ENCODE data around the genes STK40 and CSF3R.

- PRO-cap, 7 experiments: no peak in any of the 7 experiments
- RAMPAGE, long total RNA, 2 experiments: no peak in any of the 2 experiments
These were observed 7.3 kb downstream of the ADPRS start for GRCh38 chr1:36095816-36096627.

GRCh38 chr1:36176181-36176882 is 20.4 kb downstream of the MAP7D1 start:
- PRO-cap, 7 experiments: no peak in any of the 7 experiments
- RAMPAGE, long total RNA, 2 experiments: no peak in any of the 2 experiments

GRCh38 chr1:36180584-36181221 is 24.7 kb downstream of the MAP7D1 start:
- PRO-cap, 7 experiments: no peak in any of the 7 experiments
- RAMPAGE, long total RNA, 2 experiments: no peak in any of the 2 experiments

- PRO-cap, 7 experiments: peak in 7 of 7 experiments; most common plus-strand start chr1:36223867 (in 4); most common minus-strand start chr1:36224104 (in 7)
- RAMPAGE, long total RNA, 2 experiments: no peak in any of the 2 experiments
These were observed 653 bp upstream of the THRAP3 start for GRCh38 chr1:36223319-36224260.

- PRO-cap, 7 experiments: no peak in any of the 7 experiments
- RAMPAGE, long total RNA, 2 experiments: no peak in any of the 2 experiments
These were observed 2.3 kb downstream of the THRAP3 start for GRCh38 chr1:36226565-36226995.

DNA sequence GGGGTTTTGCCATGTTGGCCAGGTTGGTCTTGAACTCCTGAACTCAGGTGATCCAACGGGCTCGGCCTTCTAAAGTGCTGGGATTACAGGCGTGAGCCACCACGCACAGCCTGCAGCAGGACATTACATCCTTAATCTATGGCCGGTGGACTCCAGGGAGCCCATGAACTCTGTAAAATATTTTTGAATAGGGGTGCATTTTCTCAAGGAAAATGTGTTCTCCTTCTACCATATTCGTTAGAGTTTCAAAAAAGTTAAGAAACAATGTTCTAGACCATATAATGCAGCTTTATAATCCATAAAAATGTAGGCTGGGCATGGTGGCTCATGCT is 4.3 kb downstream of the THRAP3 start:
- PRO-cap, 7 experiments: no peak in any of the 7 experiments
- RAMPAGE, long total RNA, 2 experiments: no peak in any of the 2 experiments

- PRO-cap, 7 experiments: no peak in any of the 7 experiments
- RAMPAGE, long total RNA, 2 experiments: no peak in any of the 2 experiments
These were observed 19.0 kb downstream of the THRAP3 start for GRCh38 chr1:36243188-36243766.

DNA sequence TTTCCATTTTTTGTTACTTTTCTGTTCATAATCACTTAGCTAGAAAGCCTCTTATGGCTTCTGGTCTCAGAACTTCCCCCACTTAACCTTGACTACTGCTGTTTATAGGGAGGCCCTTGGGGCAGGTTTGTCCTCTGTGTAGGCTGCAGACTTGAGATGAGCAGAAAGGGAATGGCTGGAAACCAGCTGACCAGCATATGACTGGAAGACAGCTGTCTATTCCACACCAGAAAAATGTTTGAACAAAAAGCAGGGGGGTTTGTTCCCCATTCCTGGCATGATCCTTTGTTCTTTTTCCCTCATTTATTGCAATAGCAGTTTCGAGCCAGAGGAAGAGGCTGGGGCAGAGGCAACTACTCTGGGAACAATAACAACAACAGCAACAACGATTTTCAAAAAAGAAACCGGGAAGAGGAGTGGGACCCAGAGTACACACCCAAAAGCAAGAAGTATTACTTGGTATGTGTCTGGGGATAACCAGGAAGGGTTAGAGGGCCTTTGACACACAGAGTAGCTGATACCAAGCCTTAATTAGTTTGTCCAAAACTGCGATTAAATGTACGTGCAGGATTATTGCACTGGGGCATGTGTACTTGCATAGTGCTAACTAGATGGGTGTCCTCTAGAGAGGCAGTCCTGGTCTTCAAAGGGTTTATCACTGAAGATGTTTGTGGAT is 4.8 kb upstream of the SH3D21 start:
- PRO-cap, 7 experiments: no peak in any of the 7 experiments
- RAMPAGE, long total RNA, 2 experiments: no peak in any of the 2 experiments

- PRO-cap, 7 experiments: no peak in any of the 7 experiments
- RAMPAGE, long total RNA, 2 experiments: no peak in any of the 2 experiments
These were observed 3.4 kb upstream of the SH3D21 start for GRCh38 chr1:36302822-36303084.

DNA sequence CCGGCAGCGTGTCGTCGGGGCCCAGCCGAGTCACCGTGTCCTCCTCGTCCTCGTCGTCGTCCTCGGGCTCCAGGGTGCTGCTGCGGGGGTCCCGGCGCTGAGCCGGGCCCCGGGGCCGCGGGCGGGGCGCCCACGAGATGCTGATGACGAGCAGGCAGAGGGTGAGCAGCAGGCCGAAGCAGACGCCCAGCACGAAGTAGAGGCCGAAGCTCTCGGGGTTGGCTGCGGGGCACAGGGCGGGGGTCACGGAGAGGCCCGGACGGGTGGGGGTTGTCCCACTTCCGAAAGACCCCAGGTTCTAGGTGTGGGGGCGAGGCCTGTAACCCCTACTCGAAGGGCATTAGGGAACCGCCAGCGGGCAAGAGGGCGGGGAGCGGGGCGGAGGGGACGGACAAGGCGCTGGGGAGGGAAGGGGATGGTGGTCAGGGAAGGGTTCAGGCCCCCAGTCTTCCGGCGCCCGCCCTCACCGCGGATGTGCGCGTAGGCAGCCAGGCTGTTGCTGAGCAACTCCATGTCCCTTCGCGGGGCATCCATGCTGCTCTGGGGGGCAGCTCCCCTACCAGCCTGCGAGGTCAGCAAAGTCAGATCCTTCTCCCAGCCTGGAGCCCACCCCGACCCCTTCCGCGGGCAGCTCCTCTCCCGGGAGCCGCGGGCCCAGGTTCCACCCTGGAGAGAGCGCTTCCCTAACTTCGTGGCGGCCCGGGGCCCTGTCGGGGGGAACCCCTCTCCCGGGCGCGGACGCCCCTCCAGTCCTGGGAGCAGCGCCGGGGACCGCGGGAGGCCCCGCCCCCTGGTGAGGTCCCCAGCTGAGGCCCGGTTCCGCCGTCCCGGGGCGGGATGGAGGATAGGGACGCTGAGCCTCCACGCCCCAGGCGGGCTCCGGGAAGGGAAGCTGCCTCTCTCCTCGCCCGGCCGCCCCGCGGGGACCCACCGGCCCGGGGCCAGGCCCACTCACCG is 663 bp downstream of the EVA1B start:
- PRO-cap, 7 experiments: peak in 7 of 7 experiments; most common plus-strand start position 445 of the sequence (in 3); most common minus-strand start position 393 of the sequence (in 6)
- RAMPAGE, long total RNA, 2 experiments: no peak in any of the 2 experiments

- PRO-cap, 7 experiments: peak in 7 of 7 experiments; most common plus-strand start chr1:36324244 (in 7); most common minus-strand start chr1:36324266 (in 5)
- RAMPAGE, long total RNA, 2 experiments: no peak in any of the 2 experiments
These were observed 704 bp upstream of the EVA1B start for GRCh38 chr1:36323944-36324754.

DNA sequence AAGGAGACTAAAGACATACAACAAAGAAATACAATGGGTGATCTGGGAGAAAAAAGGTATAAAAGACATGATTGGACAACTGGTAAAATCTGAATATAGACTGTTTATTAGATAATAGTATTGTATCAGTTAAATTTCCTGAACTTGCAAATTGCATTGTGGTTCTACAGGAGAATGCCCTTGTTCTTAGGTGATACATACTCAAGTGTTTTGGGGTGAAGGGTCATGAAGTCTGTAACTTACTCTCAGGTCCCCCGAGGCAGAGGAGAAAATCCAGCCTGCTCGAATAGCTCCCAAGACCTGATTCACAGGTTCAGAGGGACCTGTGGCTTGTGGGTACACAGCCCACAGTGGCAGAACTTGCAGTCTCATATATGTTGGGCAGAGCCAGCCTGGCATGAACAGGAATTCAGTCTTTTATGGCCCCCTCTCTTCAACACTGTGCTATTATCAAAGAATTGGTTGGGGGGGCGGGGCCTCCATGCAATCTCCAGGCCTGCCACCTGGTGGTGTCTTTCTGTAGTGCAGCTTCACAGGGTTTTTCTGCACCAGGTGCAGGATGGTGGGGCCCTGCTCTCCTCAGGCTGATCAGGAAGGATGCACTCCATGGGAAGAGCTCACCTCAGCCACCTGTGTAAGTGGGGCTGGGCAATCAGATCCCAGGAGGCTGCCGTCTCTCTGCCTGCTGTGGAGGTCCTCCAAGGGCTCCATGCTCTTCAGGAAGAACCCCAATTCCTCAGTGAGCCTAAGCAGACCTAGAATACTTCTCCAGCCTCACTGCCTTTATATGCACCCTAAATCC is 16.8 kb downstream of the STK40 start:
- PRO-cap, 7 experiments: no peak in any of the 7 experiments
- RAMPAGE, long total RNA, 2 experiments: no peak in any of the 2 experiments

DNA sequence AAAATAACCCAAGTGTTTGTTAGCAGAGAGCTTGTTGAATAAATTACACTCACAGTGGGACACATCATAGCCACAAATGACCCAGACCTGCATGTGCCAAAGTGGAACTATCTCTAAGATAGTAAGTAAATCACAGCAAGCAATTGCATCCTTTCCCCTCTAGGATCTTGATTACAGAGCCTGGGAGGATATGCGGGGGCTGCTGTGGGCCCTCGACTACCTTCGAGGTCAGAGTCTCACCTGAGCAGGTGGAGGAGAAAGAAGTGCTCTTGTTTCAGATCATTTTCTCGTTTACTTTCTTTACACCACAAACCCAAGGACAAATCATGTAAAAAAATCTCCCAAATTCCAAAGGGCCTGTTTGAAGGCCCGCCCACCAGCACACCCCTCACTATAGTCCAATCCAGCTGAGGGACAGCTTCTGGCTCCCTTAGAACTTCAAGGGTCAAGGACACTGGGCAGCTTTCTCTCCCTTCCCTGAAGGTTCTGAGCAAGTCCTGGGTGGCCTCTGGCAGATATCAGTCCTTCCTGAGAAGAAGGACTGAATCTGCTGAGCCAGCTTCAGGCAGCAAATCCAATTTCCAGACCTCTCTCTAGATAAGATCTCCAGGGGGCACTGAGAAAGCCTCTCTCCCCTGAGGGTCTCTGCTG is 5.6 kb downstream of the STK40 start:
- PRO-cap, 7 experiments: peak in 7 of 7 experiments; most common plus-strand start position 493 of the sequence (in 7); most common minus-strand start position 293 of the sequence (in 7)
- RAMPAGE, long total RNA, 2 experiments: no peak in any of the 2 experiments

DNA sequence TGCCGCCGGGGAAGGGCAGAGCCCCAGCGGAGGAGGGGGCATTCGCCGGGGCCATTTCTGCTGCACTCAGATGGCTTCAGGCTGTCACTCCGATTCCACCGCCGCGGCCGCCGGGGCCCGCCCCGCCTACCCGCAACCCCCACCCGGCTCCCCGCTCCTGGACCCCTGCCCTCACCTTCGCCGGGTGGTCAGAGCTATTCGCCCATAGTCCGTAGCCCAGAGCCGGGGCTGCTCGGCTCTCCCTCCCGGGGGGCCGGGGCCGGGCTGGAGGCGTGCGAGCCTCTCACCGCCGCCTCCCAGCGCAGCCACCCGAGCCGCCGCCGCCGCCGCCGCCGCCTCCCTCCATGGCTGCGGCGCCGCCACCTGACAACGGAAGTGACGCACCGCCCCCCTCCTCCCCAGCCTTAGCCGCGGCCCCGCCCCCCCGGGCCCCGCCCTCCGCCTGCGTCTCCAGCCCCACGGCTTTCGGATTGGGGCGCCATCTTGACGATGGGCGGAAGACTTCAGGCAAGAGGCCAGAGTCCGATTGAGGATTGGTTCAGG is at the start of gene STK40:
Gene STK40, minus strand, starts transcription at position 377 of the 543 bp plus-strand sequence.
- PRO-cap, 7 experiments: peak in 7 of 7 experiments; most common minus-strand start position 68 of the sequence (in 4)
- RAMPAGE, long total RNA, 2 experiments: no peak in any of the 2 experiments

DNA sequence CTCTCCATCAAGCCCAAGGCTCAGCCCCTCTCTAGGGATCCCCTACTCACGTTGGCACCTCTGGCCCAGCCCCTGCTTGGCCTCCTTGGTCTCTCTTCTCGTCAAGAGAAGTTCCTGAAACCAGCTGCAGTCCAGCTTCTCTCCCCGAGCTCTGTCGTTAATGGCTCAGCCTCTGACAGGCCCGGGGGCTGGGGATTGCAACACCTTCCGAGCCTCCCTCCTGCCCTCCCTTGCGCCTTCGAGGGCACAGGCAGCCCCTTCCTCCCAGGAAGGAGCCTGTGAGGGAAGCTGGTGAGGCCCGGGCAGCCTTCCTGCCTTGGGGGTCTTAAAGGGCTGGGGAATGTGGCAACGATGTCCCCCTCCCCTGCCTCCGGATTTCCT is at the start of gene CSF3R:
Gene CSF3R, minus strand, starts transcription at position 153 of the 381 bp plus-strand sequence.
- PRO-cap, 7 experiments: peak in 1 of 7 experiments; most common minus-strand start position 153 of the sequence (in 1)
- RAMPAGE, long total RNA, 2 experiments: start-site peak on the minus strand in 2 of 2 experiments, centred at positions 109 to 130 of the sequence, 18 to 95 reads per replicate

DNA sequence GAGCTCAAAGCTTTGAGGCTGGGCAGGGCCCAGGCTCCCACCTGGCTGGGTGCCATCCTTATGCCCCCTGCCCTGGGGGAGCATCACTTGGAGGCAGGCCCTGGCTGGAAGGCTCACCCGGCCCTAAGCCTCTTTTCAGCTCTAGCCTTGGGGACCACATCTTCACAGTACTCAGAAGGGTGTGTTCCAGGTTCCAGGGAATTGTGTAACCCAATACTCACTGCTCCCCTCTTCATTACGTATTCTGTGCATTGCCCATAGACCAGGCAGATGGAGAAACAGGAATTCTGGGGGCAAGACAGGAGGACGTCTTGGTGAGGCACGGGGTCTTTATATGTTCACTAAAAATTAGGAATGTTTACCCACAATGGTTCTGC is 417 bp upstream of the CSF3R start:
- PRO-cap, 7 experiments: no peak in any of the 7 experiments
- RAMPAGE, long total RNA, 2 experiments: no peak in any of the 2 experiments

- PRO-cap, 7 experiments: no peak in any of the 7 experiments
- RAMPAGE, long total RNA, 2 experiments: no peak in any of the 2 experiments
These were observed 19.7 kb upstream of the GRIK3 start for GRCh38 chr1:37053975-37054364.

DNA sequence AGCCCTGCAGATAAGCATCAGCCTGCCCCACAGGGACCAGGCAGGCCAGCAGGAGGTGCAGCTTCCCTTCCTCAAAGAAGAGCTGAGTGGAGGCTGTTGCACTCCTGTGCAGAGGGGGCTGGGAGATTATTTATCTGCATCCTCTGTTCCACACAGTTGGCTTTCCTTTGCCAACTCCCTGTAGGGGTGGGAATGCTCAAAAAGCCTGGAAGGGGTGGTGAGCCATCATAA is 83.1 kb upstream of the ZC3H12A start:
- PRO-cap, 7 experiments: no peak in any of the 7 experiments
- RAMPAGE, long total RNA, 2 experiments: no peak in any of the 2 experiments

- PRO-cap, 7 experiments: peak in 6 of 7 experiments; most common plus-strand start chr1:37471922 (in 6); most common minus-strand start chr1:37471817 (in 6)
- RAMPAGE, long total RNA, 2 experiments: no peak in any of the 2 experiments
These were observed 2.7 kb upstream of the ZC3H12A start for GRCh38 chr1:37471713-37472027.

DNA sequence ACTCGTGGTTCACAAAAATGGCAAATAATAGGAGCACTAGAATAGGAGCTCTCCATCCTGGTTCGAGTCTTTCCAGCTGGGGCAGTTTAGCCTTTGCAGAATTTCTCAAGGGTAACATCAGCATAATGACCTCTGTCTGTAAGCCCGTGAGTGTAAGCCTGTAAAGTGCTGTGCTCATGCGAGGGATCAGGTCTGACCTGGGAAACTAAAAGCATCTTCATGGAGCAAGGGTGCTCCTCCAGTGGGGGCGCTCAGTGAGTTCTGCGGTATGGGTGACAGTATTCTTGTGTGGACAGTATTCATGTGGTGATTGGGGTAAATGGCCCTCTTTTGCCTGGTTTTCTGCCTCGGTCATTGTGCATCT is 824 bp upstream of the ZC3H12A start:
- PRO-cap, 7 experiments: no peak in any of the 7 experiments
- RAMPAGE, long total RNA, 2 experiments: no peak in any of the 2 experiments

Data from ovary (tissue), 7 donors.